ENCODE measurements around a stretch of chr10.

DNA sequence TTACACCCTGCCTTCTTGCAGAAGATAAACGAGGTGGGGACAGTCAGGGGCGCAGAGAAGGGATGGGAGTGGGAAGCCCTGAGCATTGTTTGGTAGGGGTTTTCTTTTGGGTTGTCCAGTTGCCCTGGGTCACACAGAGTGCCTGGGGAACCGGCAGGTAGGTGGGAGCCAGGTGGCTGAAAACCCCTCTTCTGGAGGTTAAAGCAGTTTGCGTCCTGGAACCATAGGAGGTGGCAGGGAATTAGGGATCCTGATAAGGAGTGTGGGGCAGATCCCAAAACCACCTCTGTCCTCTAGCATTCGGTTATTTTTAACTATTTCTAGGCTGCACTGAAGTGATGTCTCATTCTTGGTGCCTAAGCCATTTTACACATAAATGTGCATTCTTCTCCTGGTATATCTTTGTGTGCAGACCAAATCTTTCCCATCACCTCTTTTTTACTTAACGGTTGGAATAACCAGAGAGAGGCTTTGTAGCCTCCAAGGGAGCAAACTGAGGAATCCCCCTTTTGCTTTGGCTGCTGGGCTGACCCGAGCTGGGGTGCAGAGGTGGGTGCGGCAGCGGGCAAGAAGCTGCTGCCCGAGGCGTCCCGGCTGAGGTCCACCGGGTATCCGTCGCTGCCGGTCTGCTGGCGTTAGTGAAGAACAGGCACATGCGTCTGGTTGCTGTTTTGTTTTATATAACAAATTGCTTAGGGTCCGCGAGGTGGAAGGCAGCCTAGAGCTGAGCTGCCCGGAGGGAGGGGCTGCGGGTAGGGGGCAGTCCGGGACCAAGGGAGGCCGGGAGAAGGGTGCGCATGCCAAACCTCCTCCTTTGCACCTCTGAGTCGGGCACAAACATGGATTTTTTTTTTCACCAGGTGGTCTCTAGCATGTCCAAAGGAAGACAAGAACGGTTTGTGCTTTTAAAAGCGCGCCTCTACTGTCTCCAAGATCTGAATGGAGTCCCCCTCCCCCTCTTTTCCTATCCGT lies 7.1 kb upstream of the GATA3 start:
- PRO-cap = no peak
- CAGE, long polyA plus RNA = no peak

DNA sequence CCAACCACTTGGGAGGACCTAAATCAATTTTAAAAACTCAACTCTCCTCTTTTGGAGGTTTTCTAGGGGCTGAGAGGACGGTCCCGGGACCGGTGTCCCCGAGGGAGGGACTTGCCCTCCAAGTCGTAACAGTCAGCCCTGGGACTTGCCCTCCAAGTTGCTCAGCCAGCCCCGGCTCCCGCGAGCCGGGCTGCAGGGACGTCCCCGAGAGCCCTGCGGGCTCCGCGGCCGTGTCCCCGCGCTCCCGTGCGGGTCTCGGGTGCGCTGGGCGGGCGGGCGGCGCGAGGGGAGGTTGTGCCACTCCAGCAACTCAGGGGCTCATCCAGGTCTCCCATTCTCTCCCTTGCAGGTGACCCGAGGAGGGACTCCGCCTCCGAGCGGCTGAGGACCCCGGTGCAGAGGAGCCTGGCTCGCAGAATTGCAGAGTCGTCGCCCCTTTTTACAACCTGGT lies 475 bp downstream of the GATA3 start:
- PRO-cap = no peak
- CAGE, long polyA plus RNA = no peak

- PRO-cap = no peak
- CAGE, long polyA plus RNA = no peak
Measured at GRCh38 chr10:8058274-8058898, 3.9 kb downstream of the GATA3 start.

DNA sequence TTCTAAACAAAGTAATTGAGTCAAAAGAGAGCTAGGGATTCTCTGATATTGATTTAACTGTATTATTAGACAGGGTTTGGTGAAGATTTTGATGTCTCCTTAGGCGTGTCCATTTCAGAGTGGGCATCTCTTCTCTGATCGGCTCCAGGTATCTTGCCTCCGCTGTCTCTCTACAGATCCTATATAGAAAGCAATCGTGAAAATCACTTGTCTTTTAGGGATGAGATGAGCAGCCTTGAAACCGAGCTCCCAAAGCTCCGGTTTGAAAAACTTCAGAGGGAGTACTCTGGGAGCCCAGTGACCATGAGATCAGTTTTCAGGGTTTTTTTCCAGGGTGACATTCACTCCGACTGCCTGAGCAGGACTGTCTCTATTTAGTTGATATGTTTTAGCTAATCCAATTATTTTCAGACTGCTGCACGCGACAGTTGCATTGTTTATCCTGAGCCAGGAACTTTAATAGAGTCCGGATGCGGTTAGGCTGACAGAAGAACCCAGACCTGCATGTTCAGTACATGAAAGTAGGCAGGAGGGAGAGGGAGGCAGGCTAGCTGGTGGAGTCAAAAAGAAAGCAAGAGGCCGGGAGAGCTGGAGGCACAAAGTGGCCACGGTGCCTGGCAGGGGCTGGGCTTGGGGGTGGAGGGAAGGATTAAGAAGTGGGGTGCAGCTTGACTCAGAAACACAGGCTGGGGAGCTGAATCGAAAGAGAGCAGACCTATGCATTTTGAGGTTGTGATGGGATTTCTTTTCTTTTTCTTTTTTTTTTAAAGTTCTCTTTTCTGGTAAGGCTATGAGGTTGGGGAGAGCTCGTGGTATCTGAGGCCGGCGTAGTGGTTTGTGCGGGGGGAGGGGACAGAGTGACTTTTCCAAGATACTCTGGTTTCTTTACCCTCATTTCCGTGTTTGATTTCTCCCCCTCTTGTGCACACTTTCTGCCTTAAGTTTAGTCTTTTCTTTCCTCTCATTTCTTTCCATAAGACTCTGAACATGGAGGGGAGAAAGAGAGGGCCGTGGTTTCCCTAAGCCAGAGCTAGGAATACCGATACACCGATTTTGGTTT lies 5.6 kb downstream of the GATA3 start:
- PRO-cap = unidirectional peak, plus-strand start at position 531 of the sequence
- CAGE, long polyA plus RNA = no peak

GRCh38 chr10:8073719-8074721 lies 19.5 kb downstream of the GATA3 start:
- PRO-cap = no peak
- CAGE, long polyA plus RNA = no peak

GRCh38 chr10:9097653-9097972 lies 1043.1 kb downstream of the GATA3 start:
- PRO-cap = no peak
- CAGE, long polyA plus RNA = no peak

GRCh38 chr10:10829516-10830040 lies 188.1 kb upstream of the CELF2 start:
- PRO-cap = no peak
- CAGE, long polyA plus RNA = no peak

- PRO-cap = no peak
- CAGE, long polyA plus RNA = no peak
Measured at GRCh38 chr10:11046904-11047103, 29.1 kb downstream of the CELF2 start.

DNA sequence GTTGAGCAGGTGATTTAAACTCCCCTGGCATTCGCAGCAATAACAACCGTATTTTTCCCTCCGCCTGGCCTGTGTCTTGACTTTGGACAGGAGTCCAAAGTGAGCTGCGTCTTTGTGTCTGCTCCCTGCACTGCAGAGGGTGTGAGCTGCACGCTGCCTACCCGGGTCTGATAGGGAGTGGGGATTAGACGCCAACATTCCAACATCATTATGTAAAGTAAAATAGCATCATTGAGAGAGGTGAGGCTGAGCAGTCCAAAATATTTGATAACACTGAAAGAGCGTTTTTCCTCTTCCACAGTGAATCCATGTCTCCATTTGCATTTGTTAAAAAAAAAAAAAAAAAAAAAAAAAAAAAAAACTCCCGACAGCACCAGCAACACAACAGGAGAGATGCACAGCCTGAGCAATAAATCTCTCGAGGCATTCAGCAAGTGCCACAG lies 68.6 kb downstream of the CELF2 start:
- PRO-cap = no peak
- CAGE, long polyA plus RNA = no peak

DNA sequence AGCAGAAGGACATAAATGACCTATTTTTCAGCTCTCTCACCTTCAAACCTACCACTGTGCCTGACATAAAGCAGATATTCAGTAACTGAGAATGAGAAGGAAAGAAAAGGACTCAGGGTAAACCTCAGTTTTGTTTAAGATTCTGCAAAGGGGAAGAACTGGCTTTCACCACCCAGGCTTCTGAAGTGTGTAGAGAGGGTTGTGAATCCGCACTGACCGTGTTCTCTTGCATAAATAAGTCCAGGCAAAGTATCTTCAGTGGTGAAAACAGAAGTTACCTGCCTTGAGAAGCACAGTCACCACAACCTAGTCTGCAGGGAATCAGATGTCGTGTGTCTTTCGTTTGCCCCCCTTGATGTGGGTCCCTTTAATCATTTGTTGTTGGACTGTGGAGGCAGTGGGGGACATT lies 139.9 kb downstream of the CELF2 start:
- PRO-cap = no peak
- CAGE, long polyA plus RNA = no peak

DNA sequence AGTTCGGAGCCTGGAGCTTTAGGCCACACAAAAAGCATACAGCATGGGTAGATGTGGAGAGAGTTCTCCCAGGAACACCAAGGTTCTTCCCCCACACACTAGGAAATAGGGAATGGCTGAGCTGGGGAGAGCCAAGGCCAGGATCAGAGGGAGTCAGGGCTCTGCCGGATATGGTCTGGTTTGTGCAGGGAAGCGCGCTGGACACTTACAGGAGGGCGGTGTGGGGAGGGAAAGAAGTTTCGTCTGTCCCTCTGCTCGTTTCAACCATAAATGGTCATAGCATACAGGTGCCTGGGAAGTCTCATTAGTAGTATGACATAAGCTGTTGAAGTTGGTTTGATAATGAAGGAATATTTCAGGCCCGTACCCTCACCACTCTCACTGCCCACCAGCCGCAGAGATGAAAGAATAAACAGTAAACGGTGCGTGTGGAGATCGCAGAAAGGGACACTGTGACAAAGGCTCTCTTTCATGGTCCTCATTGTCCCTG lies 207.2 kb downstream of the CELF2 start:
- PRO-cap = unidirectional peak, plus-strand start at position 423 of the sequence
- CAGE, long polyA plus RNA = no peak

DNA sequence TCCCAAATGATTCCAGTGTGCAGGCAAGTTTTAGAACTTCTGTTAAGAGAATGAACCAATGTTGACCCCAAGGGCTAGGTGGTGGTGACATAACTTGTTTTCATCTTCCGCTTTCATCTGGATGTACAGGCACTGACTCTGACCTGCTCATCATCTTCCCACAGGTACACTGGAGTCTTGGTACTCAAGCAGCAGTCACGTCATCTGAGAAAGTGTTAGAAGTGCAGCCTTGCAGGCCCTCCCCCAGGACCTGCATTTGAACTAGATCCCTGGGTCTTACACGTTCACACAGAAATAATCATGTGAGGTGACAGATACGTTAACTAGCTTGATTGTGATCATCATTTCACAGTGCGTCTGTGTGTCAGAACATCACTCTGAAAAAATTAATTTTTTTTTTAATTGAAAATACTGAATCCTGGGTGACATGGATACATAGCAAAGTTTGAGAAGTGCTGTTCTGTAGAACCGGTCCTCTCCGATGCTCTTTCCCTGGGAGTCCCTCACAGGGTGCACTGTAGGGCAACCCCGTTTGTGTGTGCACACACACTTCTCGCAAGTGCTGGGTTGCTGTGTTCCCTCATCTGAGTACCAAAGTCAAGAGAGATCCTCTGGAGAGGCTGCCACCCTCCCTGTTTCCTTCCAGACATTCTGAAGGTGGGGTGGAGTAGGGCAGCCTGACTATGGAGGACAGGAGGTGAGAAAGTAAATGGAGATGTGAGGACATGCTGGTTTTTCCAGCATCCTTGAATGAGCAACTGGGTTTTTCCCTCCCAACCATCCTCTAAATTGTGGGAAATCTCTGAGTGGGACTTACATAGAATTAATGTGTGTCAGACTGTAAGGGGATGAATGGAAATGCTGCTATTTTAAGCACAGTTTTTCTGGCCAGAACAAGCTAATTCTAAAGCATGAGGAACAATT lies 212.5 kb downstream of the CELF2 start:
- PRO-cap = no peak
- CAGE, long polyA plus RNA = no peak

GRCh38 chr10:11284575-11285582 lies 267.2 kb downstream of the CELF2 start:
- PRO-cap = no peak
- CAGE, long polyA plus RNA = no peak

- PRO-cap = no peak
- CAGE, long polyA plus RNA = no peak
Measured at GRCh38 chr10:11300455-11300889, 282.8 kb downstream of the CELF2 start.

DNA sequence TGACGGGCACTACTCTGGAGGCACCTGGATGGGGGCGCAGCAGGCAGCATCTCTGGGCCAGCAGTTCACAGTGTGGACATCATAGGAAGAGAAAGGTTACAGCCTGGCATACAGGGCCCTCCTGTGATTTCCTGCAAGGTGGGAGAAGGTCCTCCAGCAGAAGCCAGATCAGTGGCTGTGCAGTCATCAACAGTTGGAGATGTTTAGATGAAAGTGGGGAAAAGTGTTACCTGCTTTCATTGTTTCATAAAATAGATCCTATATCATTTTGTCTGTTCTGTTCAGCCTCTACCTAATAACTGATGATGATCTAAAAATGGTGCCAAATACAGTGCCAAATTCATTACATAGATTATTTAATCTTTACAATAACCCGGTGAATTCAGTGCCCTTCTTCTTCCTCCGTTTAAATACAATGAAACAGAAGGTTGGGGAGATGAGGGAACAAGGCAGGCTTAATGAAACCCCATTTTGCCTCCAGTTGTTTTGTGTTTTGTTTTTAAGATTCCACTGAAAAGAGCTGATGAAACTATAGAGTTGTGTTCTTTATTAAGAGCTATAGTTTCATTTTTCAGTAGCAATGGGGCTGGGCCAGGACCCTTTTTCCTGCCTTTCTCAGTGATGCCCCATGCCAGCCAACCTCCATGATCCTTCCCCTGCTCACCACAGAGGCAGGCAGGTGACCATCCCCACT lies 289.7 kb downstream of the CELF2 start:
- PRO-cap = no peak
- CAGE, long polyA plus RNA = no peak

DNA sequence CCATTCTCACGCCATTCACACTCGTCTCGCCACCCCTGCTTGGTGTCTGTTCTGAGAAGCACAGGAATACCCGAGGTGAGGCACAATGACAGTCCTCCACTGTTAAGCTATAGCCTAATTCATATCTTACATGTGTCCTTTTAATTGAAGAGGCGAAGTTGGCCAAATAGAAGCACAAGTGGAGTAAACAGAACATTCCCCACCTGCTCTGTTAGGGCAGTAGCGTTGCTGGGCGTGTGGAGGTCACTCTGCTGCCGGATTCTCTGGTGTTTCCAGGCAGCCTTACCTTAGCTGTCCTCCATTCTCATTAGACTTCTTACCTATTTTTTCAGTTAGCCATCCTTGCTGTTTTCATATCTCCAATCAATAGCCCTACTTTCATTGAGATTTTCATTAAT lies 291.8 kb downstream of the USP6NL start:
- PRO-cap = no peak
- CAGE, long polyA plus RNA = no peak

DNA sequence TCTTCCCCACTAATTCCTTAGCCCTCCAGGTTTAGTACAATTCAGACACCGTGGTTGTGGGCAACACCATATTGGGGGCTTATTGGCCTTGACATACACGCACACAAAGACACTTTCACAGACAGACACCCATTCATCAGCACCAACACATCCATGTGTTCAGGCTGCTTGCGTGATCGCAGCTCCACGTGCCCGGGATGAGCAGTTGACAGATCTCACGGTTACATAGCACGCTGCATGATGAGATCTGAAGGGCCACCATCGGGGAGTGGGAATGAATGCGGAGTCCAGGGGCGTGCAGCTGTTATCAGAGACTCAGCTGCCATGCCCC lies 285.3 kb downstream of the USP6NL start:
- PRO-cap = no peak
- CAGE, long polyA plus RNA = no peak

- PRO-cap = no peak
- CAGE, long polyA plus RNA = no peak
Measured at GRCh38 chr10:11393890-11394089, 217.7 kb downstream of the USP6NL start.

GRCh38 chr10:11454161-11455610 lies 156.8 kb downstream of the USP6NL start:
- PRO-cap = no peak
- CAGE, long polyA plus RNA = no peak

DNA sequence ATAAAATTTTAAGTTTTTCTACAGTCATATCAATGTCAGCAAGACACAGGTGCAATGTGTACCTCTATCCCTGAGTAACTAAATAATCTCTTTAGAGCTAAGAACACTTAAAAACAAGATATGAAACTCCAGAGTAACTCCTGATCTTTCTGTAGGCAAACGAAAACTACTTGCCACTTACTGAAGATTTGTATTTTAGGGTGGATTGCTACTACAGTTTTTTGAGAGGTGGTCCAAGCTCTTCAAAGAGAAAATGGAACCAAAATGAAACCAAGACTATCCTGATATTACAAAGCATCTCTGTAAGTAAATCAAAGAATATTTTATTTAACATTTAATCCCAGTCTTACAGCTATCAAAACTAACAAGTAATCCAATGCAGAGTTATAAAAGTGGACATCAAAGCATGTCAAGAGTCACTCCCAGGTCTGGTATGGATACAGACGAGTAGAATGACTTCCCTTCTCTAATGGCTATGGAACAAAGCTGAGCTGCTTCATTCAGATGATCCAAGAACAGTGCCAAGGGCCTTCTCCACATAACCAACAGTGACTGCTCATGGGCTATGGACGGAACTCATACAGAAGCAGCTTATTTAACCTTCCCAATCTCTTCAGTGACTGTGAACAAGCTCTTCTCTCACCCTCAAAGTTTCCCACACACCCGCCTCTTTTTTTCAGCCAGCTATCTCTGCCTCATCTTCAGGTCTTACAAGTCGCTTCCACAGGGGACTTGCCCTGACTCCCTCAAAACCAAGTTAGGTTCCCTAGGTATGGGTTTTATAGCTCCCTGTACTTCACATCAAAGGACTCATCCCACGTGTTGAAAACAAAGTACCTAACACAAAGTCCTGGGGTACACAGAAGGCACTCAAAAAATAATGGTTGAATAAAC lies 3.3 kb downstream of the USP6NL start:
- PRO-cap = no peak
- CAGE, long polyA plus RNA = no peak